Urinary bladder (tissue), 3 donors: Measurements from ENCODE around the genes DDX3Y, VCY, NLGN4Y and EIF1AY.

GRCh38 chrY:2835004-2835499 lies 6.3 kb upstream of the RPS4Y1 start:
- PRO-cap: unidirectional peak, minus-strand start at chrY:2835295
- RAMPAGE, long total RNA: no peak

- PRO-cap: no peak
- RAMPAGE, long total RNA: no peak
Measured at GRCh38 chrY:7275545-7276335, 364.2 kb upstream of the AMELY start.

GRCh38 chrY:12904350-12905011 lies at the start of gene DDX3Y:
Gene DDX3Y (plus strand): TSS chrY:12904868.
- PRO-cap: no peak
- RAMPAGE, long total RNA: no peak

DNA sequence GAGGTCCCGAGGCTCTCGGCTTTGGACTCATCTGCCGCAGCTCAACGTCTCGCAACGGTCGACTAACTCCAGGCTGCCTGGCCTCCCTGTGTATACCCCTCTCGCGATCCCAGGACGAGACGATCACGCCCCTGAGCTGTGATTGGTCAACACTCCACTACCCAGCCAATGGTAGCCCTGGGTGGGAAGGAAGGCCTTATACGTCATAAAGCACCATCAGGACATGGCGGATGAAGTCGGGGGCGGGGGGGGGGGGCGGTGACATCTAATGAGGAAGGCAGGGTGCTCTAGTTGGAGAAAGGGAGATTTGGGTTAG lies at the start of gene VCY:
Gene VCY, minus strand, starts transcription at position 64 of the 316 bp plus-strand sequence.
- PRO-cap: no peak
- RAMPAGE, long total RNA: no peak

- PRO-cap: no peak
- RAMPAGE, long total RNA: no peak
Measured at GRCh38 chrY:14524077-14525412, at the start of gene NLGN4Y. Gene NLGN4Y (plus strand): TSS chrY:14524529.

GRCh38 chrY:18992419-18993092 lies 219.0 kb upstream of the HSFY2 start:
- PRO-cap: no peak
- RAMPAGE, long total RNA: no peak

DNA sequence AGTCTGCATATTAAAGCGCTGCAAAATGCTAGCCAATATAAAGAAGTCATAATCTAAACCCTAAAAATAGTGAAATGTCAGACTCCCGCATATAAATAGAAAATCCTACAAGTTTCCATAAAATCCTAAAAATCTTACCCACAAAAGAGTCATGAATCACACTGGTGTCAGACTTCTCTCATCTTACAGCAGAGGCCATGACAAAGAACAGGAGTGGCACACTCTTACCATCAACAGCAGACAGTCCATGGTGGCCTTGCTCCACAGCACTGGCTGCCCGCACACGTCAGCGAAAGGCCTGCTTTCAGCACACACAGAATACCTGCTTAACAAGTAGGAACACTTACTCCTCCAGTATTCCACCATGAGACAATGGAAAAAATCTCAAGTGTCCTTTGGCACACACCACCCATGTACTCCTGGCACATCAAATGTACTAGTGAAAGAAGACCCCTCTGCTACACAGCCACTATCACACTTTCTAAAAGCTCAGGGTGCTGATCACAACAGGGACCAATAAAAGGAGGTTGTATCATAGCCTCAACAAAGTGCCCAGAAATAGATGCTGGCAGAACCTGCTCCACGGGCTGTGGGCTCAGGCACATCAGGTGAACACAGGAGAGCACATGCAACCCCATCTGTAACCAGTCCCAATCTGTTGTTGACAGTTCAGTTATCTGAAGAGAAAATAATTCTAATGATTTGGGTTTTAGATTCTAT lies 282.4 kb upstream of the HSFY2 start:
- PRO-cap: no peak
- RAMPAGE, long total RNA: no peak

DNA sequence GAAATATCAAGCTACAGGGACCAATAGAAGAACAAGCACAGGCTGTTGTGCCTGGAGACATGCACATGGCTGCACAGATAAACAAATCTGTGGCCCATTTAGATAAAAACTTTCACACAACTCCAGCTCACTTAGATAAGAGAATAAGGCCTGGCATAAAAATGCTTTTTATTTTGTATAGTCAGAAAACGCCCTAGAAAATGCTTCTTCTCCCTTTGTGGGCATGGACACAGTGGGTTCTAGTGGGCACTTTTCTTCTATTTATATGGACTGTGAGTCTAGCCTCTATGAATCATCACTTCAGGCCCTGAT lies 421.8 kb downstream of the KDM5D start:
- PRO-cap: no peak
- RAMPAGE, long total RNA: no peak

DNA sequence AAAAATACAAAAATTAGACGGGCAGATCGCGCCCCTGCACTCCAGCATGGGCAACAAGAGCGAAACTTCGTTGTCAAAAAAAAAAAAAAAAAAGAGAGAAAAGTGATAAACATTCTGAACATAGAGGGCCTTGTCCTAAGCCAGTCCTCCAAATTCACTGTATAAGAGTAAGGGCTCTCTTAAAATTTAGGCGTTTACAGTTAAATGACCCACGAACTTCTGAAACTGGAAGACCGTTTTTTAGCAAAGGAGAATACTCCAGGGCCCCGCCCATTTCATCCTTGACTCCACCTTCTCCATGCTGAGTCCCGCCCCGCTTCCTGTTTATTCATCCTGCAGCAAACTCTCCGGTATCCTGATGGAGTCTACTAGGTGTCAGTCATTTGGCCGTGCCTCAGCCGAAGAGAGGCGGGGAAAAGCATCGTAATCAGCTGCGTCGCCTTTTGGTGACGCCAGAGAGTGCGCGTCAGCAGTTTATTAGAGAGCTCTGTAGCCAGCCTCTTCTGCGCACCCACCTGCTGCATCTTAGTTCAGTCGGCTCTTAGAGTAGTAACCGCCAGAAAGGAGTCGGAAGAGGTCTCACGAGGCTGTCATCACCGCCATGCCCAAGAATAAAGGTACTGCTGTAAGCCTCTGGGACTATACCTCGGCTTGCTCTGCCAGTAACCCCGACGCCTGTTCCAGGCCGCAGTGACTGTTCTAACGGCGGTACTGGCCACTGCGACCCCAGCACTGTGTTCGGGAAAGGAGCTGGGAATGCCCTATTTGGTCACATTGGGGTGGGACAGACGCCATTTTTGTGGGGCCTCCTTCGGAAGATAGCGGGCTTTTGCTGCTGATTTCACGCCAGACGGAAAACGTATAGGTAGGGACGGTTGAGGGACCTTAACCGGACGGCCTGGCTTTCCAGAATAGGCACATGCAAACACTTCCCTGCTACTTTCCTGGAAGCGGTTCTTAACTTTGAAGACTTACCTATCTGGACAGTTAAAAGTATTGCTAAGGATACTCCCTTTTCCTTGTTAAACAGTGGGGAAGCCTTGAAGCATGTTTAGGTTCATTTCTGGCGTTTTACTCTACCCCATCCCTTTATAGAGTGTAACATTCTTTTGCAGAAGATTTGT lies at the start of gene EIF1AY:
Gene EIF1AY, plus strand, starts transcription at position 506 of the 1,124 bp plus-strand sequence.
- PRO-cap: no peak
- RAMPAGE, long total RNA: no peak